ENCODE results near the gene SLC35B1.

GRCh38 chr17:48614003-48615013 is 784 bp downstream of the HOXB8 start:
- PRO-cap = no peak
- RAMPAGE, long total RNA, 4 experiments = no peak in any of the 4 experiments

GRCh38 chr17:48646478-48647091 is 20.4 kb upstream of the HOXB9 start:
- PRO-cap = no peak
- RAMPAGE, long total RNA, 4 experiments = no peak in any of the 4 experiments

- PRO-cap = no peak
- RAMPAGE, long total RNA, 4 experiments = no peak in any of the 4 experiments
These were observed 21.1 kb upstream of the HOXB9 start for GRCh38 chr17:48647092-48647817.

GRCh38 chr17:48671594-48672104 is 45.5 kb upstream of the HOXB9 start:
- PRO-cap = no peak
- RAMPAGE, long total RNA, 4 experiments = no peak in any of the 4 experiments

GRCh38 chr17:48718255-48719420 is 3.7 kb downstream of the PRAC1 start:
- PRO-cap = no peak
- RAMPAGE, long total RNA, 4 experiments = no peak in any of the 4 experiments

- PRO-cap = no peak
- RAMPAGE, long total RNA, 4 experiments = no peak in any of the 4 experiments
These were observed 31.9 kb upstream of the HOXB13 start for GRCh38 chr17:48760371-48760876.

DNA sequence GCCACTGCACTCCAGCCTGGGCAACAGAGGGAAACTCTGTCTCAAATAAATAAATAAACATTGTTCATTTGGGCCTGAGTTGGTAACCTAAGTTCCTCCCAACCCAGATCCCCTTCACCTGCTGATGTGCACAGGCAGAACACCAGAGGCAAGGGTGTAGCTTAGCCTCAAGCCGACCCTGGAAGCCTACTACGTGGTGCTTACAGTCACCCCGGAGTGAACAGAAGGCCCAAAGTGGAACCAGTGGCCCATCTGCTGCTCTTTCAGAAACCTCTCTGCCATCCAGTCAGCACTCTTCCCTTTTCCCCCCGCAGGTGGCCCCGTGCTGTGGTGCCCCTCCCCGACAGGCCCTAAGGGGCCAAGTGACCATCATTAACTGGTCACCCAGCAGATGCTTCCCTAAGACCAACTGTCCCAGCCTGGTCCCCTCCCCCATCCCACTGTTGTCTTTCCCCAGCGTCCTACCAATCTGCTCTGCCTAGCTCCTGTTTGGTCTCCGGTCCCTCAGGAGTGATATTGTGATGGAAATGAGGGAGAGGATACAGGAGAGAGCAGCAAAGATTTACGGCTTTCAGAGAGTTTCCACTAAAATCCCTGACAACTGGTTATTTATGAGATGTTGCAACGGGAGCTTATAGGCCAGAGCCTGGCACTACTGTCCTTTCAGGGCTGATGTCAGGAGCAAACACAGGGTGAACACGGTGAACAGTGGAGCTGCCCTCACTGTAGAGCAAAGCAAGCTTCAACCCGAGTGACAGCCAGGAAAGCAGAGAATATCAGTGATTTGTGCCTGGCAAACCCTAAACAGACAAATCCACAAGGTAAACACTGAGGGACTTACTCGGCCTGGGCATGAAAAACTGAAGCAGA is 1.3 kb upstream of the TTLL6 start:
- PRO-cap = no peak
- RAMPAGE, long total RNA, 4 experiments = no peak in any of the 4 experiments

DNA sequence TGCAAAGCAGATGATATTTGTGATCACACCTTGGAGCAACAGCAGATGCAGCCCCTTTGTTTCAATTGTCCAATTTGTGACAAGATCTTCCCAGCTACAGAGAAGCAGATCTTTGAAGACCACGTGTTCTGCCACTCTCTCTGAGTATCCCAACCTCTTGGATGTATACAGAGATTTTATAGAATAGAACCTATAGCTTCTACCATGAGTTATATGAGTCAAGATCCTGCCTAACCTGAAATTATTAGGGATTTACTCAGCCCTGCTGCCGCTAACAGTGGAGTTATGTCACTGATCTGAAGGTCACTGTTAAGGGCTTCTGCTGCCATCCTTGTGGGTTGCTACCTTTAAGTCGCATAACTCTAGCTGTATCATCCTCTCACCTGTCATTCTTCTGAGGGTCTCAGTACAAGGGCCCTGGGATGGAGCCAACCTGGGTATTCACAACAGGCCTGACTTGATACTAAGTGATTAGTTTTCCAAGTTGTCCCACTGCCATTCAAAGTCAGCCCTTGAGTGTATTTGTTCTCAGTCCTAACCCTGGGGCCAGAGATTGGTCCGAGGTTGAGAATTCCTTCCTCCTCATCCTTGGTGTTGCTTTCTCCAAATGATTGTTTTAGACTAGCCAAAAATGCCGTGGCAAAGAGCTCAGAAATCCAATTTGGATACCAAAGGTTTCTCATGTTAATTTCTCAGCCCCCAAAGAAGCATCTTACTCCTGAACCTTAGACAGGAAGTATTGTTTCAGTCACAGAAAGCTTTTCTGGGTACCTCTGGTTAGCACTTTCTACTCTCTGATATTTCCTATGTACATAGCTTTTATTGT is 29.5 kb upstream of the ATP5MC1 start:
- PRO-cap = no peak
- RAMPAGE, long total RNA, 4 experiments = no peak in any of the 4 experiments

DNA sequence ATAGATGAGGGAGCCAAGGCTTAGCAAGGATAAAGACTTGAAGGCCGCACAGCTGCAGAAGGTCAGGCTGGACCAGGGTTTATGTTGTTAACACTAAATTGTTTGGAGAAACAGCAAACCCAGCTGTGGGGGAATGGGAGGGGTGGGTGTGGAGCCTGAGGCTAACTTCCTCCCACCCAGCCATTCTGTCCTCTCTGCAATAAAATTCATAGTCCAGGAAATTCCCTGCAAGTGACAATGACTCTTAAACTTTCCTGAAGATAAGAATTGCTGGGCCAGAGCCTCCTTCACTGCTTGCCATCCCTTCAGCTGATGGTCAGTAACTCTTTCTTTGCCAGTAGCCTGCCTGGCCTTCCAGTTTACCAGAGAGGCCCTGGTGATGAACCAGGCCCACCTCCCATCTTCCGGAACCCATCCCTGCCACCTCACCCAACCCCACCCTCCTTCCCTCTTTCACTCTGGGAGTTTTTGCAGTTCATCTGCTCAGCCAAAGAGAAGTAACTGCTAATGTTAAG is 19.3 kb upstream of the ATP5MC1 start:
- PRO-cap = no peak
- RAMPAGE, long total RNA, 4 experiments = no peak in any of the 4 experiments

DNA sequence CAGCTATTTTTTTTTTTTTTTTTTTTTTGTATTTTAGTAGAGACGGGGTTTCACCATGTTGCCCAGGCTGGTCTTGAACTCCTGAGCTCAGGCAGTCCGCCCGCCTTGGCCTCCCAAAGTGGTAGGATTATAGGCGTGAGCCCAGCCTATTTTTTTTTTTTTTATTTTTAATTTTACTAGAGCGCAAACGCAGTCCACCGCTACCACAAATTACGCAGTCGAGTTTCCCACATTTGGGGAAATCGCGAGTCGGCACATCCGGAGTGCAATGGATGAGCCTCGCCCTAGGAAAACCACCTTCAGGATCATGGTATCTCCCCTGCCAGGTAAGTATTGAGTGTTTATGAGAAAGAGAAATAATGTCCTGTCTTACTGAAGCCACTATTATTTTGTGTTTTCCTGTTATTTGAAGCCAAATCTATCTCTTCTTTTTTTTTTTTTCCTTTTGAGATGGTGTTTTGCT is 4.6 kb upstream of the SNF8 start:
- PRO-cap = no peak
- RAMPAGE, long total RNA, 4 experiments = no peak in any of the 4 experiments

- PRO-cap = no peak
- RAMPAGE, long total RNA, 4 experiments = no peak in any of the 4 experiments
These were observed 2.8 kb upstream of the IGF2BP1 start for GRCh38 chr17:48994460-48994772.

- PRO-cap = no peak
- RAMPAGE, long total RNA, 4 experiments = no peak in any of the 4 experiments
These were observed 2.0 kb downstream of the IGF2BP1 start for GRCh38 chr17:48999147-48999701.

DNA sequence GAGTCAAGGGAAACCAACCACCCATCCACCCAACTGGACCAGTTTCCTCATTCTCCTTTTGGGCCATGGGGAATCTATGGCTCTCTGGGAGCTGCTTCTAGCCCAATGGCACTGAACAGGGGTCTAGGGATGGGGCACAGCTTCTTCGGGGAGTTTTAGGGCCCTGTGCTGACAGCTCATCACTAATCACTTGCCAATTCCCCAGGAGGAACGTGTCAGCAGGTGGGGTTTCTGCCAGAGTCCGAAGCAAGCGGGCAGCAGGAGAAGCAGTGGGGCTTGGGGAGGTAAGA is 5.2 kb downstream of the PHOSPHO1 start:
- PRO-cap = no peak
- RAMPAGE, long total RNA, 4 experiments = no peak in any of the 4 experiments

- PRO-cap = no peak
- RAMPAGE, long total RNA, 4 experiments = no peak in any of the 4 experiments
These were observed 23.3 kb downstream of the ZNF652 start for GRCh38 chr17:49338697-49339245.

DNA sequence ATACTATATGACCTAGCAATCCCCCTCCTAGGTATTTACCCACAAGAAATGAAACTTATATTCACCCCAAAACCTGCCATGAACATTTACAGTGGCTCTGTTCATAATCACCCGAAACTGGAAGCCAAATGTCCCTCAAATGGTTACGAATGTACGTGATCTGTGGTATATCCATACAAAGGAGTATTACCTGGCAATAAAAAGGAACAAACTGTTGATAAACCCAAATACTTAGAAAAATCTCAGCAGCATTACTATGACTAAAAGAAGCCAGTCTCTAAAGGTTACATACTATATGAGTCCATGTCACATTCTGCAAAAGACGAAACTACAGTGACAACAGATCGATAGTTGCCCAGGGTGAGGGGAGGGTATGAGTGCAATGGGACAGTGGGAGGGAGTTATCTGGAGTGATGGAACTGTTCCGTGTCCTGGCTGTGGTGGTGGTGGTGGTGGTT is 9.4 kb downstream of the ZNF652 start:
- PRO-cap = no peak
- RAMPAGE, long total RNA, 4 experiments = no peak in any of the 4 experiments

GRCh38 chr17:49353486-49354109 is 8.5 kb downstream of the ZNF652 start:
- PRO-cap = no peak
- RAMPAGE, long total RNA, 4 experiments = no peak in any of the 4 experiments

- PRO-cap = no peak
- RAMPAGE, long total RNA, 4 experiments = no peak in any of the 4 experiments
These were observed 1.4 kb downstream of the NXPH3 start for GRCh38 chr17:49577103-49577504.

GRCh38 chr17:49676091-49676752 is 1.7 kb downstream of the SPOP start:
- PRO-cap = no peak
- RAMPAGE, long total RNA, 4 experiments = no peak in any of the 4 experiments

- PRO-cap = no peak
- RAMPAGE, long total RNA, 4 experiments = no peak in any of the 4 experiments
These were observed 8.6 kb downstream of the SLC35B1 start for GRCh38 chr17:49699128-49699630.

DNA sequence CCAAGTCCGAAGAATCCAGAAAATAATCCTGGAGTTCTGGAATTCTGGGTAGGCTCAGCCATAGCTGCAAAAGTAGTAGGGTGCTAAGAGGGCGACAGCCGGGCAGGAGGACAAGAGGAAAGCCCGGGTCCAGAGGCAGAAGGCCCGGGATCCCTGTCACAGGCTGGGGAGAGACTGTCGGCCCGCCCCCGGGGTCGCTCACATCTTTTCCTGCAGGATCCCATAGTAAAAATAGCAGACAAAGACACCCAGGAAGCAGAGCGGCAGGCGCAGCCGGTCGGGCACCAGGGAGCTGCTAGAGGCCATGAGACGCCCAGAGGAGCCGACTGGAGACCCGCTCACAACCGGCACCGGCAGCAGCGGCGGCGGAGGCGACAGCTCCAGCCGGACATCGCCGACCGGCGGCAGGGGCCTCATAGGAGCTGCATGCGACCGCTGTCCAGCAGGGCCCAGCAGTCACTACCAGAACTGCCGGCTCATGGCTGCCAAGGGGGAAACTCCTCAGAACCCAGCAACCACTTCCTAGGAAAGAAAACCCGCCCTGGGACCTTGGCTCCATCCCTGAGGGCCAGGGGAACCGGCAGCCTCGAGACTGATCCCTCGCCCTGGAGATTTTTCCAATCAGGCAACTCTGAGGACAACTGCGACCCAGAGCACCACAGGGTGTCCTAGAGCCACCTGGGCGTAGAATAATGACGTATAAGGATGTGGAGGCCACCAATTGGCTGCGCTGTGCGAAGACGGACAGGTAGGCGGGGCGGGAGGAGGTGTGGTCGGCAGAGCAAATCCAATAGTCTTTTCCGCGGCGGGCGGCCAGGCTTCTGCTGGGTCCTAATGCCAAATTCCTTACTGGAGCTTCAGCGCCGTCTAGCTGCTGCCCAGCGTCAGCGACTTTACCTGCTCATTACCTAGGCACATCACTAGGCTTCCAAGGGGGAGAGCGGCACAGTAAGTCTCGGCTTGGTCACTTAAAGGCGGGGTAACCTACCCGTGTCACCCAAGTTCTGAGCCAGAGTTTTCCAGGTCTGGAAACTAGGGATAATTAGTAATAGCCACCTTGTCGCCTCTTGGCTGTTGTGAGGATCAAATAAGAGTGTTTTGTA is at the start of gene SLC35B1:
Gene SLC35B1 (minus strand): TSS at position 437 of the 1,103 bp plus-strand sequence.
- PRO-cap = no peak
- RAMPAGE, long total RNA, 4 experiments = start-site peak on the minus strand in 3 of 4 experiments, centred at positions 393 to 639 of the sequence, 18 to 147 reads per replicate

All from omental fat pad (tissue), 4 donors.